ENCODE measurements around a stretch of chr19.

DNA sequence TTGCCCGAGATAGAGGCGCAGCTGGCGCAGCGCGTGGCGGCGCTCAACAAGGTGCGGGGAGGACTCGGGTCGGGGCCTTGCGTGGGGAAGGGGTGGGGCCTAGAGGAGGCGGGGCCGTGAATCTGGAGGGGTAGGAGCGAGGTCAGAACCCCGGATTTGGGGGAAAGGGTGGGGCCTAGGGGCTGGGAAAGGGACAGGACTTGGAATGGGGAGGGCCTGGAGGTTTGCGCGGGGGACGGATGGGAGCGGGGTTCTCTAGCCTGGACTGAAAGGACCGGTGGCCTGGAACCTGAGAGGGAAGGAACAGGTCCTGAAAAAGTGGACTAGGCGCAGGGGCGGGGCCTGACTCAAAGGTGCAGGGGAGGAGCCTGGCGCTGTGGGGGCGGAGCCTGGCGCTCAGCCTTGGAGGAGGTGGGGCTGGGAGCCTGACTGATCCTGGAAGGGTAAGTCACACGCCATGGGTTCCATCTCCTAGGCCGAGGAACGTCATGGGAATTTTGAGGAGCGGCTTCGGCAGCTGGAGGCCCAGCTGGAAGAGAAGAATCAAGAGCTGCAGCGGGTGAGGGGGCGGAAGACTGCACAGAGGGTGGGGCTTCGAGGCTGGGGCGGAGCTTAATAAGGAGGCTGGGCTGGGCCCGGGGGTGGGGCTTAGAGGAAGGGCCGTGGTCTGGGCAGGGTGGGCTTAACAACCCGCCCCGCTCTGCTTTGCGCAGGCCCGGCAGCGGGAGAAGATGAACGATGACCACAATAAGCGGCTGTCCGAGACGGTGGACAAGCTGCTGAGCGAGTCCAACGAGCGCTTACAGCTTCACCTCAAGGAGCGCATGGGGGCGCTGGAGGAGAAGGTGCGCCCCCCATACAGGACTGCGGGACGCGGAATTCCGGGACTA, 14.2 kb downstream of the PPFIA3 start:
- RRBS, result 10% methylated on average over 7 of the region's 55 CpGs

GRCh38 chr19:49145835-49146706, 9.1 kb downstream of the HRC start:
- RRBS, result no CpG with 5 or more reads among the region's 34 CpGs

GRCh38 chr19:49149196-49150199, 5.7 kb downstream of the HRC start:
- RRBS, result 4% methylated on average over 23 of the region's 58 CpGs

DNA sequence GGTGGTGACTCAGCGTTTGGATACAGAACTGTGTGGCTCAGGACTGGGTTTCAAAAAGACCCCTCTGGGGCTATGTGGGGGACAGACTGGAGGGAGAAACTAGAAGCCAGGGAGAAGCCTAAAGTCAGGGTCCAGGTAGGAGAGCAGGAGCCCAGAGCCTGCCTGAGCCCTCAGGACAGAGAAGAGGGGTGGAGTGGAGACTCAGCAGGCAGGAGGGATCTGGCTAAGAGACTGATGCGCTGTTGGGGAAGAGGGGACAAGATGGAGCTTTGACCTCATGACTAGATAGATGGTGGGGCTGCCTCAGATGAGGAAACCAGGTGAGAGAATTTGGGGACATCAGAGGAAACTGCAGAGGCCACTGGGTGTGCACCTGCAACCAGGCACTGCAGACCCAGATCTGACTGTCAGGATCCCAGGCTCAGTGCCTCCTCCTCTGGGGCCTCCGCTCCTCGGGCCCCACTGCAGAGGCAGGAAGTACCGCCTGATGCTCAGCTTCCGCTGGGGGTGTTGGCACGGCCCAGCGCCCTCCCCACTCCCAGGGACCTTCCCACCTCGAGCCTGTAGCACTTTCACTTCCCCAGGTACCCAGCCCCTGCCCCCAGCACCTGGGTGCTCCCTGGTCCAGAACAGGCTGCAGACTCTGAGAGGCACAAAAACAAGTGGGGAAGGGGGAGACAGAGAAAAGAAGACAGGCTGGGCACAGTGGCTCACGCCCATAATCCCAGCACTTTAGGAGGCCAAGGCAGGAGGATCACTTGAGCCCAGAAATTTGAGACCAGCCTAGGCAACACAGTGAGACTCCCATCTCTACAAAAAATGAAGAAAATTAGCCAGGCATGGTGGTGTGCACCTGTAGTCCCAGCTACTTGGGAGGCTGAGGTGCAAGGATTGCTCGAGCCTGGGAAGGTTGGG, 1.4 kb upstream of the CD37 start:
- RRBS, result no CpG with 5 or more reads among the region's 11 CpGs

- RRBS, result no CpG with 5 or more reads among the region's 28 CpGs
These were observed 3.6 kb downstream of the CD37 start for GRCh38 chr19:49338714-49339281.

DNA sequence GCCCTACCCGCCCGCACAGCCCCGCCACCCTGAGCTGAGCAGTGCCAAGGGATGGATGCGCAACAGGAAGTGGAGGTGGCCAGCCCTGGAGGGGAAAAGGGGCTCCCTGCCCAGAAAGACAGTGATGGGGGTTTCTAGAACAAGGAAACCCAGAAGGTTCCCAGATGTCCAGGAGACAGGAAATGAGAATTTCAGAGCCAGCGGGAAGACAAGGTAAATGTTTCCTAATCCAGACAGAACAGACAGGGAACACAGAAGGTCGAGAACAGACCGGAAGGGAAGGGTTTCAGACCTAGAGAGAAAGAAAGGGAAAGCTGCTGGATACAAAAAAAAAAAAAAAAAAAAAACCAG, 6.2 kb downstream of the TEAD2 start:
- RRBS, result no CpG with 5 or more reads among the region's 7 CpGs

DNA sequence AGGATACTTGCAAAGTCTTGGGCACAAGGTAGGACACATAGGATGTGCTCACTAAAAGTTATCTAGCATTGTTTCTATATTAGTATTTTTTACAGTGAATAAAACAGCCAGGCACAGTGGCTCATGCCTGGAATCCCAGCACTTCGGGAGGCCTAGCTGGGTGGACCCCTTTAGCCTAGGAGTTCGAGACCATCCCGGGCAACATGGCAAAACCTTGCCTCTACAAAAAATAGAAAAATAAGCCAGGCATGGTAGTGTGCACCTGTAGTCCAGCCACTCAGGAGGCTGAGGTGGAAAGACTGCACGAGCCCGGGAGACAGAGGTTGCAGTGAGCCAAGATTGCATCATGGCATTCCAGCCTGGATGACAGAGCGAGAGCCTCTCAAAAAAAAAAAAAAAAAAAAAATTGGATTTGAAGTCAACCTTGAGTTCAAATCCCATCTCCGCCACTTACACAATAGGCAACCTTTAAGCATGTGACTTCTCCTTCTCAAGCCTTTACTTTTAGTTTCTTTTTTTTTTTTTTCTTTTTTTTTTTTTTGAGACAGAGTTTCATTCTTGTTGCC, 11.9 kb downstream of the KASH5 start:
- RRBS, result no CpG with 5 or more reads among the region's 7 CpGs

- RRBS, result no CpG with 5 or more reads among the region's 4 CpGs
These were observed 13.5 kb downstream of the PTH2 start for GRCh38 chr19:49409649-49410138.

DNA sequence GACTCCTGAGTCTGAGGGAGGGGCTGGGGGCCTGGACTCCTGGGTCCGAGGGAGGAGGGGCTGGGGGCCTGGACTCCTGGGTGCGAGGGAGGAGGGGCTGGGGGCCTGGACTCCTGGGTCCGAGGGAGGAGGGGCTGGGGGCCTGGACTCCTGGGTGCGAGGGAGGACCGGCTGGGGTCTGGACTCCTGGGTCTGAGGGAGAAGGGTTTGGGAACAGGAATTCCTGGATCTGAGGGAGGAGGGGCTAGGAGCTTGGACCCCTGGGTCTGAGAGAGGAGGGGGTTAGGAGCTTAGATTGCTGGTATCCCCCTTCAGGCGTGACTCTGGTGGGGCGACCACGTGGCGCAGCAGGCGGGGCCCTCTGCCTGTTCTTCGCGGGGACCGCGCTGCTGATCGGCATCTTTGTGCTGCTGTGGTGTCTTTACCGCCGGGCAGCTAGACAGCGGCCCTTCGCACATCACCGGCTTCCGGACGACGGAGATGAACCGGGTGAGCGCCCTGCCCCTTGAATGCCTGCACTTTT, 2.5 kb downstream of the GFY start:
- RRBS, result 2% methylated on average over 2 of the region's 25 CpGs

DNA sequence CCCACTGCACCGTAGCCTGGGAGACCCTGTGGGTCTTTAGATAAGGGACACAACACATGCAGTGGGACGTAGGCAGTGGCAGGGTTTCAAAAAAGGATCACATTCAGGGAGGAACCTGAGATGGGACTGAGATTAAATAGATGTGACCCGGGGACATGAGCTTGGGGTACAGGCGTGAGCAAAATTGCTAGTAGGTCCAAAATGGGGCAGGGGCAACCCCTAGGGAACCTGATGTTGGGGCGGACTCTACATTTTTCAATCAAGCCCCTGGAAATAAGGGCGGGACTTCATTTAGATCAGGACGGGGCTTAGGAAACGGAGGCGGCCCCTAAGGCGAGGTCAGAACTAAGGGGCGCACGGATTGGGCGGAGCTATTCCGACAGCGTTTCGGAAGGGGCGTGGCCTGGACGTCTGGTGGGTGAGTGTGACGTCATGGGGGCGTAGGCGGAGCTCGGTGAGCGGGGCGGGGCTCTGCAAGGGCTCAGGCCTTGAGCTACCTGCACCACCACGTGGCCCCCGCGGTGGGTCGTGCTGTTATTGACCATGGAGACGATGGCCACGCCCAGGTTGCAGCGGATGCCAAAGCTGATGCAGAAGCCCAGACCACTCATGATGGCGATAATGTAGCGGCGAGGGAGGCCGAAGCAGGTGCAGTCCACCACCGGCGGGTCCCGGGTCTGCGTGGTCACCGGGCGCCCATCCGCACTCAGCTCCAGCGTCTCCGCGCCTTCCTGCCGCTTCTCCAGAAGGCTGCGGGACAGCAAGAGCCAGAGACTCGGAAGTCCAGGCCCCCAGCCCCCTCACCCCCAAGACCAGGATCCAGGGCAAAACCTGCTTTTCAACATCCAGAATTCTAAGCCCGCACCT, 5.0 kb downstream of the SLC17A7 start:
- RRBS, result no CpG with 5 or more reads among the region's 49 CpGs

GRCh38 chr19:49497834-49498794, 1.9 kb downstream of the RPS11 start:
- RRBS, result no CpG with 5 or more reads among the region's 24 CpGs

DNA sequence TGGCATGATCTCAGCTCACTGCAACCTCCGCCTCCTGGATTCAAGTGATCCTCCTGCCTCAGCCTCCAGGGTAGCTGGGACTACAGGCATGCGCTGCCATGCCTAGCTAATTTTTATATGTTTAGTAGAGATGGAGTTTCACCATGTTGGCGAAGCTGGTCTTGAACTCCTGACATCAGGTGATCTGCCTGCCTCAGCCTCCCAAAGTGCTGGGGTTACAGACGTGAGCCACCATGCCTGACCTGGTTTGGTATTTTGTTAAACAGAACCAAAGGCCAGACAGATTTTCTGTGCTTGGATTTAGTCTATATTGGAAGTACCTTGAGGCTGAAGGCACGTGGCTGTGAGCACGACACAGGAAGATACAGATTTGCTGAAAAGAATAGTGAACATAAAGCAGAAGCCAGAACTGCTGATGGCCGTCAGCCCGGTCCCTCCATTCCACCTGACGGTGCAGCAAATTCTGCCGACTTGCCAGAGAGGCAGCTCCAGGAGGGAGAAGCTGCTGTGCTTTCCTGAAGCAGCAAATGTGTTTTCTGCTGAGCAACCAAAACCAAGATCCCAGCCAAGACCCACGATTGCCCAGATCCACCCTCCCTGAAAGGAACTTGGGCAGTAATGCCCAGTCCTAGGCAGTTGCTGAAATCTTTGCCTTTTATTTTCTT, 7.3 kb upstream of the RCN3 start:
- RRBS, result no CpG with 5 or more reads among the region's 11 CpGs

DNA sequence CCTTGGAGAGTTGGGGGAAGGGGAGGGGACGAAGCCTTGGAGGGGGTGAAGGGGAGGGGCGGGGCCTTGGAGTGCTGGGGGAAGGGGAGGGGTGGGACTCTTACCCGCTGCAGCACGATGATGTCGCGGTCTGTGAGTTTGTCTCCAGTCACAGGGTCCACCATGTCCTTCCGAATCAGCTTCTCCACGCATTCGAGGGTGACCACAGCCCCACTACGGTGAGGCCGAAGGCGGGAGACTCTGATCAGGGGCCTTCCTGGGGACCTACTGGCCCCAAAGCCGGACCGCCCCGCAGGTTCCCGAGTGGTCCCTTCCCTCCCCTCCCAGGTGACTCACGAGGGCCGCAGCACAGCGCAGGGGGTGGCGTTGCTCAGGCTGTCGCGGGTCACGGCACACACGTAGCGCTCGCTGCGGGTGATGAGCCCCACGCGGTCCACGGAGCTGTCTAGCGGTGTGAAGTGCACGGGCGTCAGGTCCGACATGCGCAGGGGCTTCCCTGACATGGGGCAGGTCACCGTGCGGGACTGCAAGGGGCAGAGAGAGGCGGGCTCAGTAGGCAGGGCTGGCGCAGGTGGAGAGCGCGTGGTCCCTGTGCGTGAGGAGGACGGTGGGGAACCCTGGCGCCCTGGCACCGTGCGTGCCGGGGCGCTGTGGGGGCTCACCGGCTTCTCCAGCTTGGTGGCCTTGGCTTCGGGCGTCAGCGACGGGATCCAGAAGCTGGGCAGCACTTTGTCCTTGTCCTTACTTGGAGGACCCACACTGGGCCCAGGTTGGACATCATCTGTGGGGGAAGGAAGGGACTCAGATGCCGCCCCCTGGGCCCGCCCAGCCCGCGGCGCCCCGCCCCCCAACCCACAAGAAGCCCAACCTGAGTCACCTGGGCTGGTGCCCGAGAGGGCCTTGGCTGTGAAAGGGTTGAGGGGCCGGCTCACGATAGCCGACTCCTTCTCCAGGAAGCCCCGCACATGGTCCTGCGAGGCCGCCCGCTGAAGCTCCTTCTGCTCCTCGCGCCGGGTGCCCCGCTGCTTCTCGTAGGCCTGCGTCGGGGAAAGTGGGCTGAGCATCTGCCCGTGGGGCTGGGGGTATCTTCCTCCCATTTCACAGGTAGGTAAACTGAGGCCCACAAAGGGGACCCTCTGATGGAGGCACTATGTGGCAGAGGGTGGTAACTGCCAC, 23.8 kb downstream of the NOSIP start:
- RRBS, result 67% methylated on average over 8 of the region's 75 CpGs

- RRBS, result no CpG with 5 or more reads among the region's 11 CpGs
These were observed 21.8 kb downstream of the NOSIP start for GRCh38 chr19:49558518-49559084.

DNA sequence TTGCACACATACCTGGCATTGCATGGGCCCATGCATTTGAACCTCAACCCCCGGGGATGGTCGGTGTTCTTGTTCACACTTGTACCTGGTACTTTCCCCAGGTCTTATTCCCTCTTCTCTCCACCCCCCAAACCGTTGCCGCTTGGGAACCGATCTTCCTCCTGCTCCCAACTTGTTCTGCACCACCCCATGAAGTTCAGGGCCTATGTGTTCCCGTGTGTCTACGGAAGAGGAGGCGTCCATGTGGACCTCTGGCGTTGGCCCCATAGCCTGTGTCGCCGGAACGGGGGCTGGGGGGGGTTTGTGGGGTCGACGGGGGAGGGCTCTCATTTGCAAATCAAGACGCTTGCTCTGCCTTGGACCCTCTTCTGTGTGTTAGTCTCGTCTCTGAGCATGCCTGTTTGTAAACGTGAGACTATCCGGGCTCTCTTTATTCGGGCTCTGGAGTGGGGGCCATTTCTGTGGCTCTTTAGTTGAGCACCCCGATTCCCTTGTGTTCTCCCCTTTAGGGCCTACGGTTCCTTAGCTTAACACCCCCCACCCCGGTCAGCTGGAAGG, 1.8 kb downstream of the PRR12 start:
- RRBS, result 3% methylated on average over 2 of the region's 22 CpGs

- RRBS, result no CpG with 5 or more reads among the region's 6 CpGs
These were observed 10.6 kb downstream of the RRAS start for GRCh38 chr19:49629298-49629792.

- RRBS, result no CpG with 5 or more reads among the region's 8 CpGs
These were observed 2.3 kb downstream of the PRMT1 start for GRCh38 chr19:49679254-49679853.

GRCh38 chr19:49719775-49720249, 28.9 kb downstream of the CPT1C start:
- RRBS, result no CpG with 5 or more reads among the region's 27 CpGs

DNA sequence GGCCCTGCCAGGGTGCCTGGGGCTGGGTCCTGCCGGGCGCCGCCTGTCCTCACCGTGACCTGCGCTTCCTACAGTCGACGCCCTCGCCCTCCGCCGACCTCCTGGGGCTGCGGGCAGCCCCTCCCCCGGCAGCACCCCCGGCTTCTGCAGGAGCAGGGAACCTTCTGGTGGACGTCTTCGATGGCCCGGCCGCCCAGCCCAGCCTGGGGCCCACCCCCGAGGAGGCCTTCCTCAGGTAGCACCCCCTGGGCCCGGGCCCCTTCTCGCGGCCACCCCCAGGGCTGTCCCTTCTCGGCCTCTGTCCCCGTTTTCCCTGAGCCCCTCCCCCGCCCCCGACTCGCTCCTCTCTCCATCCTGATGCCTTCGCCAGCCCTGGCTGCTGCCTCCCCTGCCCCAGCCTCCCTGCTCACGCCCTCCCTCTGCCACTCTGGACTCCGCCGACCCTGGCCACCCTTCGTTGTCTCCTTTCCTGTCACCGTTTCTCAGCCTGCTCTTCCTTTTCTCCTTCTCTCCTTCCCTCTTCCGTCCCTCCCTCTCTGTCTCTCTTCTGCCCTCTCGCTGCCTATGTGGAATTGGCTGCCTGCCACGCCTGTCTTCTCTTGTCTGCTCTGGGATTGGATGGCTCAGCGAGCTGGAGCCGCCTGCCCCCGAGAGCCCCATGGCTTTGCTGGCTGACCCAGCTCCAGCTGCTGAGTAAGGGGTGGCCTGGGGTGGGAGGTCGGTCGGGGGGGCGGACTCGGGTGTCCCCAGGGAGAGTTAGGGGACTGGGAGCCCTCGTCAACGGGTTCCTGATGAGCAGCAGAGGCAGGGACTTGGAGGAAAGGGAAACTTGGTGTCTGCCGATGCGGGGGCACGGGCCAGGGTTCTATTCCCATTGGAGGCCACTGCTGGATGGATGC, 10.9 kb downstream of the FUZ start:
- RRBS, result 40% methylated on average over 14 of the region's 47 CpGs

- RRBS, result no CpG with 5 or more reads among the region's 13 CpGs
These were observed 14.9 kb downstream of the PNKP start for GRCh38 chr19:49852480-49852918.

Data from epithelial cell of esophagus (primary cell).